Astrocyte (in vitro differentiated cells and primary cell): ENCODE data around the genes CDH13, HSBP1 and COTL1.

GRCh38 chr16:81738764-81739268 lies 40.3 kb upstream of the PLCG2 start:
- PRO-cap: no peak
- RRBS, 2 experiments: no CpG with 5 or more reads among the region's 11 CpGs

DNA sequence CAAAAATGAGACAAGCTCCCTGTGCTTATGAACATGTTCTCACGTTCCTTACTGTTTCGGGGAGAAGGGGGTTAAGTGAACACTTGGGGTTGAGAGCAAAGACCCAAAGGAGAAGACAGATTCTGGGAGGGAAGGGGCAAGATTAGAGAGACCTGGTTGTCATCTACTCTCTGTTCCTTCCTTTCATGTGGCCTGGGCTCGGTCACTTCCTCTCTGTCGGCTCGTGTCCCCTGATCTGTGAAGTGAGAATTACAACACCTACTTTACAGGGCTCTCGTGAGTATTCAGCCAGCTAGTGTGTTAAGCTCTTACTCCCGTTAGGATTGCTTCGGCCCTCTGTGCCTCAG lies 38.7 kb downstream of the PLCG2 start:
- PRO-cap: no peak
- RRBS, 2 experiments: no CpG with 5 or more reads among the region's 8 CpGs

DNA sequence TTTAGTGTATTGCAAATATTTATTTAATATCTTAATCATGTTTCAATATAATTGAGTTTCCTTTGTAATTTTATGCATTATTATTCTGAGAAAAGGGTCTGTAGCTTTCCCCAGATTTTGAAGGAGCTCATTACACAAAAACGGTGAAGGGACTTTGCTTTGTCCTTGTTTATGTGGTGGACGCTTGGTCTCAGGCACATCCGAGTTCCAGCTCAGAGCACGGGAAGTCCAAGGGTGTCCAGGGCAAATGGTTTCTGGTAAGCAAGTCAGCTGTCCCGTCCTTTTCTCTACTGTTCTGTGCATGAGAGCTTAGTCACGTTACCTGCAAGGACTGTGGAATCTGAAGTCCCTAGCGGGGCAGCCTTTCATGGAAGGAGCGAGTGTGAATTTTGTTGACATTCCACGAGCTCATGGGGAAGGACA lies 109.4 kb downstream of the SDR42E1 start:
- PRO-cap: no peak
- RRBS, 2 experiments: no CpG with 5 or more reads among the region's 9 CpGs

GRCh38 chr16:81921589-81921905 lies 89.7 kb downstream of the SDR42E1 start:
- PRO-cap: no peak
- RRBS, 2 experiments: no CpG with 5 or more reads among the region's 4 CpGs

- PRO-cap: no peak
- RRBS, 2 experiments: no CpG with 5 or more reads among the region's 13 CpGs
These were observed 14.3 kb downstream of the SDR42E1 start for GRCh38 chr16:81996680-81997618.

DNA sequence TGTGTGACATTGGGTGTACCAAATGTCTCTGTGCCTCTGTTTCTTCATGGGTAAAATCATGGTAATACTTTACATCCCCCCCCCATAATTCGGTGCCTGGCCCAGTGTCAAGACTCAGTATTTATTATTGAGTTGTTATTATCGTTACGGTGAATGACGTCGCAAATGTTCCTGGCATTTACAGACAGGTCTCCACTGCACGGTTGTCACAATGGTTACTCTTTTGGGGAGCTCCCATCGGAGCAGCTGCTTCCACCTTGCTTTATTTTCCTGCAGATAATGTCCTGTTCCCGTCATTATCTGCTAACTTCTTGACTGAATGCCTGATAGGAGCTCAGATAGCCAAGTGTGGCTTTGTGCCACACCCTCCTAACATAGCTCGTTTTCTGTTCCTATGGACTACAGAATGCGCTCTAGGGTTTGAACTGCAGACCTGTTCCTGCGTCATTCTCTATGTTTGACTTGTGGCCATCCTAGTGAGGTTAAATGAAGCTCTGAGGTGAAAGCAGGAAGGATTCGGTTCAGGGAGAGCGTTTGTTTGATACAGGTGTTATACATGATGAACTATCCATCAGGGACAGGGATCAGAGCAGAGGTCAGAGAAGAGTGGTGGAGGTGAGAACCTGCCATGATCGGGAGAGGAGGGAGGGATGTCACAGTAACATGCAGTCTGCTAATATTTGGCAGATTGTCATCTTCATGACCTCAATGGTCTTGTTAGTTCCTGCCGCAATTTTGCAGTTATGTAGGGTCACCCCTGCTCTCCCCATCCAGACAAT lies 33.1 kb downstream of the MPHOSPH6 start:
- PRO-cap: no peak
- RRBS, 2 experiments: no CpG with 5 or more reads among the region's 15 CpGs

DNA sequence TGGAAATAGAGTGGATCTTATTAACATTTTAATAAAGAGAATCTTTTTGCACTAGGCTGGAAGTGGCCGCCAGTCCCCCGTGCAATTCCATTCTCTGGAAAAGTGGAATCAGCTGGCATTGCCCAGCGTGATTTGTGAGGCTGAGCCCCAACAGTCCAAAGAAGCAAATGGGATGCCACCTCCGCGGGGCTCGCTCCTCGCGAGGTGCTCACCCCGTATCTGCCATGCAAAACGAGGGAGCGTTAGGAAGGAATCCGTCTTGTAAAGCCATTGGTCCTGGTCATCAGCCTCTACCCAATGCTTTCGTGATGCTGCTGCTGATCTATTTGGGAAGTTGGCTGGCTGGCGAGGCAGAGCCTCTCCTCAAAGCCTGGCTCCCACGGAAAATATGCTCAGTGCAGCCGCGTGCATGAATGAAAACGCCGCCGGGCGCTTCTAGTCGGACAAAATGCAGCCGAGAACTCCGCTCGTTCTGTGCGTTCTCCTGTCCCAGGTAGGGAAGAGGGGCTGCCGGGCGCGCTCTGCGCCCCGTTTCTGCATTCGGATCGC lies at the start of gene CDH13:
TSS of gene CDH13 (plus strand) at position 325 of the 549 bp plus-strand sequence.
- PRO-cap: unidirectional peak, plus-strand start at position 326 of the sequence
- RRBS, 2 experiments: 1 to 4% methylated on average over 11 of the region's 33 CpGs

- PRO-cap: no peak
- RRBS, 2 experiments: no CpG with 5 or more reads among the region's 9 CpGs
These were observed 4.9 kb upstream of the HSBP1 start for GRCh38 chr16:83802783-83803277.

DNA sequence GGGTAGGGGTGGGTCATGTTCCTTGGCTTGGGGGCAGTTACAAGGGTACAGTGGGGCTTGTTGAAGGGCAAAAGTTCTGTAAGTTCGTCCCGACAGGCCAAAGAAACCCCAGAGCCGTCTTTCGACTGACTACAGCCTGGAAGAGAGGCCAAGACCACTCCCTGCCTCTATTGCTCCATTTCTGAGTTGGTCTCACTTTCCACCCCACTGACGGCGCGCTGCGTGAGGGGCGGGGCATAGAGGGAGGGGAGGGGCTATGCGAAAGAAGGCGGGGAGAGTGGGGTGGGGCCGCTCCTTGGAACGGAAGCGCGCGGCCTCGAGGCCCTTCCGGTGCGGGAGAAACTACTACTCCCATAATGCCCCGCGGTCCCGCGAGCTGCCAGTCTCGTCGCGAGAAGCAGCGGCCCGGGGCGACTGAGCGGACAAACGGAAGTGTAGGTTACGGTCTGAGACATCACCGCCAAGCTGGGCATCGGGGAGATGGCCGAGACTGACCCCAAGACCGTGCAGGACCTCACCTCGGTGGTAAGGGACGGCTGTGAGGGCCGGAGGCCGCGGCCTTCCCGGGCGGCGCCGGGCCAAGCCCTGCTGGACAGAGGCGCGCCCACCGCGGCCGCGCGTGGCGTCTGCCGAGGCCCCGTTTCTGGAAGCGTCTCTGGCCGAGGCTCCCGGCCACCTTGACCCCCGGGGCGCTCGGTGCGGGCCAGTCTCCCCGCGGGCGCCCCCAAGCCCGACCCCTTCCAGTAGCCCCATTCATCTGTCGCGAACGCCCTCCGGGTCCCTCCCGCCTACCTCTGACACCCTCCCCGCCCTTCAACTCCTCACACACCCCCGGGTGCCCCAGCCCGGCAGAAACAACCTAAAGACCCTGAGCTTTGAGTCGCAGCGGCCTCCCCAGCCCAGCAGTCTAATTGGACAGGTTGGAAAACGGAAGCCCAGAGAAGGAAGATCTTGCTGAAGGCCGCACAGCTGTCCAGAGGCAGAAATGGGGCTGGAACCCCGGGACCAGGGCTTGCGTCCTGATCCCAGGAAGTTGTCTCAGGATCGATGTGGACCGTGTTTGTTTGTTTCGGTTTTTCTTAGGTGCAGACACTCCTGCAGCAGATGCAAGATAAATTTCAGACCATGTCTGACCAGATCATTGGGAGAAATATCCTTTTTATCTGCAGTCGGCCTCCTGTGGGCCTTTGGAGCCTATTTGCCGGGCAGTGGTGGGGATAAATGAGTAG lies at the start of gene HSBP1:
TSS of gene HSBP1 (plus strand) at position 382 of the 1,229 bp plus-strand sequence.
- PRO-cap: unidirectional peak, plus-strand start at position 425 of the sequence
- RRBS, 2 experiments: 1 to 2% methylated on average over 31 of the region's 85 CpGs

- PRO-cap: no peak
- RRBS, 2 experiments: no CpG with 5 or more reads among the region's 13 CpGs
These were observed 6.4 kb downstream of the HSBP1 start for GRCh38 chr16:83813876-83814800.

DNA sequence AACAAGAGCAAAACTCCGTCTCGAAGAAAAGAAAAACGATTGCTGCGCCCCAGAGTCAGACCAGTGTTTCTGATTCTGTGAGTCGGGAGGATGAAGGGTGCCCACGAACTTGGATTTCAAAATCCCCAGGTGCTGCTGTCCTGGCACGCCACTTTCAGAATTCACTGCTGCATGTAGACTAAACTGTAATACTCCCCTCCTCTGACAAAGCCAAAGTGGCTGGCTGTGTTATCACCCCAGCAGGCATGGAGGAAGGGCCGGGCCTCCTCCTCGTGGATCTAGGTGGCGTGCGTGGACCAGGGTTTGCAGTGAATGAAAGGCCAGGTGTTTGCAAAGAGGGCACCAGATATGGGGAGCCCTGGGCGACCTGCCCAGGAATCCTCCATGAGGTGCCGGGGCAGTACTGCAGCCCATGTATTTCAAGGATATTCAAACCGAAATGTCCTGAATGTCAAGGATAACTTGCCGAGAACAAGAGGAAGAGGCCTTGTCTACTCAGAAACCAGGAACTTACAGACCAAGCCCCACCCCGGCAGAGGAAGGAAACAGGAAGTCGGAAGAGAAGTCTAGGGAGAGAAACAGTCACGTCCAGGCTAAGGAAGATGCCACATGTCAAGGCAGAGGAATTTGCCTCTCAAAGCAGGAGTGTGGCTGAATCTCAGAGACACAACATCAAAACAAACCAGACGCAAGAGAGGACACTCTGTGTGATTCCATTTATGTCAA lies 13.8 kb upstream of the OSGIN1 start:
- PRO-cap: no peak
- RRBS, 2 experiments: no CpG with 5 or more reads among the region's 19 CpGs

DNA sequence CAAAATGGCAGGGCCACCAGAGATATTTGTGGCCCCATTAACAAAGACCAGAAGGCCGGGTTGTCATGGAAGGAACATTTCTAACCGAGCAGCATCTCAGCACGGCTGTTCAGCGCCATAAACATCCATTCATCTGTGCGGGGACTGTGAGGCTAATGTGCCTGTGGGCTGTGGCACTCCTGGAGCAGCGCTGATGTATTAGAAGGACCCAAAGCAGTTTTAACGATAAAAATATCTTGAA lies 31.7 kb downstream of the SLC38A8 start:
- PRO-cap: no peak
- RRBS, 2 experiments: no CpG with 5 or more reads among the region's 7 CpGs

DNA sequence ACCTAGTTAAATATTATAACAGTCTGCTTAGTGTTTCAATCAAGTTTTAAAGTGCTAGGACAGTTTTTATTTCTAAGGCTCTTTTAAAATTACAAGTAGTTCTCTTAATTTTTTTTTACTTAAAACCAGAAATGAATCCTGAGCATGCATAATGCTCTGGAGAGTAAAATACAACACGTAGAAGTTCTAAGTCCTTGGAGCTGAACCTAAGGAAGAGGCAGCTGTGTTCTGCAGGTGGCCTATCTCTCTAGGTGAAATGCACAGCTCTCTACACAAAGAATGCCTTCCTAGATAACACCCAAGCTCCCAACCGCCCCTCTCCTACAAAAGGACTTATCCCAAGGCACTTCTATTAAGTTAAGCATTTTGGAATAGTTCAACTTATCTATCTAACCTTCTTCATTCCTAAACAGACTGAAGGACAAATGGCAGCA lies 24.9 kb downstream of the MBTPS1 start:
- PRO-cap: no peak
- RRBS, 2 experiments: no CpG with 5 or more reads among the region's 2 CpGs

- PRO-cap: no peak
- RRBS, 2 experiments: 0 to 40% methylated on average over 2 to 6 of the region's 22 CpGs
These were observed 11.6 kb downstream of the KCNG4 start for GRCh38 chr16:84228031-84228882.

GRCh38 chr16:84286520-84287201 lies 8.0 kb upstream of the WFDC1 start:
- PRO-cap: no peak
- RRBS, 2 experiments: 37 to 47% methylated on average over 2 of the region's 17 CpGs

- PRO-cap: no peak
- RRBS, 2 experiments: 78 to 100% methylated on average over 2 to 4 of the region's 12 CpGs
These were observed 3.8 kb downstream of the WFDC1 start for GRCh38 chr16:84298486-84298931.

DNA sequence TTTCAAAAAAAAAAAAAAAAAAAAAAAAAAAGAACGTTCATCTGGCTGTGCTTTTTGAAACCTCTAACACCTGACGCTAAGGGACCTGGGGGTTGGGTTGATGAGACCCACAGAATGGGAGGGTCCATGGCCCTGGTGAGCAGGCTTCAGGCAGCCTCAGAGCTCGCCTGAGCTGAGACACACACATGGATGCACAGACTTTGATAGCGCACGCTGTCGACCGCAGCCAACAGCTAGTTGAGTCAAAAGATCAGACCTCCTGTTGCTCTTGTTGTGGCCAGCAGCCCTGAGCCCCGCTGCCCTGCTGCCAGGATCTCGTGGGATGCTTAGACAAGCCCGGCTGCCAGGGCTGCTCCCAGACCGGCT lies 19.8 kb upstream of the MEAK7 start:
- PRO-cap: no peak
- RRBS, 2 experiments: no CpG with 5 or more reads among the region's 11 CpGs

GRCh38 chr16:84532077-84532736 lies 27.7 kb upstream of the MEAK7 start:
- PRO-cap: bidirectional peak, plus-strand start at chr16:84532568, minus-strand start at chr16:84532278
- RRBS, 2 experiments: no CpG with 5 or more reads among the region's 11 CpGs

- PRO-cap: unidirectional peak, plus-strand start at chr16:84617897; unidirectional peak, minus-strand start at chr16:84618049
- RRBS, 2 experiments: 2 to 3% methylated on average over 37 of the region's 125 CpGs
These were observed at the start of gene COTL1 for GRCh38 chr16:84617258-84618507. Gene COTL1, minus strand, starts transcription at chr16:84618078.

GRCh38 chr16:84659478-84660253 lies 11.4 kb downstream of the KLHL36 start:
- PRO-cap: no peak
- RRBS, 2 experiments: 90 to 92% methylated on average over 11 to 12 of the region's 29 CpGs